A375 (cell line): Measurements from ENCODE around the gene CMTM5.

DNA sequence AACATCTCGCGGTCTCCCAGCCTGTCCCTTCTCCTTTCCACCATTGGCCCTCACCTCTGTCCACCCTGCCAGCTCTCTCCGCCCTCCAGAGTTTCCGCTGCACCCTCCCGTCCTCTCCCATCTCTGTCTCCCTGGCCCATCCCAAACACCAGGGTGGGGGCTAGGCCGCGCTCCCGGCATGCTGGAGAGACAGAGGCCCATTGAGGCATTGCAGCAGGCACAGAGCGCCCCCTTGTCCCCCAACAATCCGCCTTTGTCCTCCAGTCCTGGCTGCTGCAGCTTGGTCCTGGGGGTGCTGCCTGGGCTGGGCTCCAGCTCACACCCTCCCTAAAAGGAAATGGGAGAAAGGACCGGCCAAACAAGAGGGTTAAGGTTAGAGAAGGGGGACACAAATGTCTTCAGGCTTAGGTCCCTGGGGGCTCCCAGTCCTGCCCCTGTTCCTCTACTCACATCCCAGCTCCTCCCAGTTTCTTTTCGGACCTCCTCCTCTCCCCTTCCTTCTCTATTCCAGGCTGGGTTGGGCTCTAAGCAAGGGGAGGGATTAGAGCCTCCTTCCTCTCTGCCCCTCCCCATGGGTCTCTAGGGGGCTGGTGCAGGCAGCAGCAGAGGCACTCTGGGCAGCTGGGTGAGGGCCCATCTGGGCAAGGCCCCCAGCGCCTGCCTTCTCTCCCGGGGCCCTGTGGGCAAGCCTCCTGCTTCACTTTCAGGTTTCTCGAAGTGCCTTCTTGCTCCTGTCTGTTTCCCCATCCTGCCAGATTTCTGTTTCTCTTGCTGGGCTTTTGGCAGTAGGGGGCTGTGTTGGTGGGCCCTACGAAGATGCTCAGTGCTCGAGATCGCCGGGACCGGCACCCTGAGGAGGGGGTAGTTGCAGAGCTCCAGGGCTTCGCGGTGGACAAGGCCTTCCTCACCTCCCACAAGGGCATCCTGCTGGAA, at the start of gene CMTM5:
Gene CMTM5 (plus strand): TSS at position 611 of the 933 bp plus-strand sequence.
- RAMPAGE, long total RNA = no peak

GRCh38 chr14:23379741-23380534, 3.1 kb downstream of the CMTM5 start:
- RAMPAGE, long total RNA = no peak

DNA sequence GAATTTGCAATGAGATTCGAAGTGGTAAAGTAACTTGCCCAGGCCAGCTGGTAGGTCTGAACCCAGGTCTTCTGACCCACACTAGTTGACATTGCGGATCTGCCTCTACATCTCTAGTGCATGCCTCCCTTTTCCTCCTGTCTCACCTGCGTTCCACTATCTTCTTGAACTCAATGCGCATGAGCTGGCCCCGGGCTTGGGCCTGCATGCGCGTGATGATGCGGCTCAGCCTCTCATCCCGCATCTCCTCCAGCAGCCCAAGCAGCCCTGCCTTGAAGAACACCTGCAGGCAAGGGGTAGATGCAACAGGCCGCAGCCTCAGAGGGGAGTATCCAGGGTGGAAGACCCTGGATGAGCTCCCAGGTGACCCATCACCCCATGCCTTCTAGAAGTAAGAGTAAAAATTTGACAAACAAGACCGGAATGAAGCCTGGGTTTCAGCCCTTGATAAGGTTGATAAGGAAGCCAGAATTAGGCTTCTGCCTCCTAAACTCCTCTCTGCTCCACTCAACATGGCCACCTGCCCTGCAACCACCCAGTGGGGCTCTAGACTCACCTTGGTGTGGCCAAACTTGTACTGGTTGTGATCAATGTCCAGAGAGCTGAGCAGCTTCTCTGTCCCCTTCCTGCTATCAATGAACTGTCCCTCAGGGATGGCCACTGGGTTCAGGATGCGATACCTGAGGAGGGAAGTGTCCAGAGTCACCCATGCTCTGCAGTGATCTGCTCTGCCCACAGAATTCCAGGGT, 11.8 kb downstream of the MYH6 start:
- RAMPAGE, long total RNA = no peak

- RAMPAGE, long total RNA = no peak
These were observed 8.1 kb upstream of the MYH6 start for GRCh38 chr14:23416010-23416644.

DNA sequence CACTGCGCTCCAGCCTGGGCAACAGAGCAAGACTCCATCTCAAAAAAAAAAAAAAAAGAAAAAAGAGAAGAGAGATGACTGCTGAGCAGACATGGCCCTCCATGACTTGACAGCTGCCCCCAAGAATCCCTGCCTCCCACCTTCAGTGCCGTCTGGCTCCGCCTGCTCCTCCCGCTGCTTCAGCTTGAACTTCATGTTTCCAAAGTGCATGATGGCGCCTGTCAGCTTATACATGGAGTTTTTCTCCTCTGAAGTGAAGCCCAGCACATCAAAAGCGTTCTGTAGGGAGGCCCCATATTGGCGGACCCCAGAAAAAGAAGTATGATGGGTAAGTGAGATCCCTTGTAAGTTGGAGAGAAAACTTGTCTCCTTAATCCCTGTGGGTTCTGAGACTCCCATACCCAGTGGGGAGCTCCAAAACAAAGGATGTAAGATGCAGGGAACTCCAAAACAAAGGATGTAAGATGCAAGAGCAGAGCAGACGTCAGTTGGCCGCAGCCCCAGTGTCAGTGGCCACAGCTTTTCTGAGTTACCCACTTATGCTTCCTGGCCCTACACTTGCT, 5.7 kb downstream of the MYH7 start:
- RAMPAGE, long total RNA = no peak

DNA sequence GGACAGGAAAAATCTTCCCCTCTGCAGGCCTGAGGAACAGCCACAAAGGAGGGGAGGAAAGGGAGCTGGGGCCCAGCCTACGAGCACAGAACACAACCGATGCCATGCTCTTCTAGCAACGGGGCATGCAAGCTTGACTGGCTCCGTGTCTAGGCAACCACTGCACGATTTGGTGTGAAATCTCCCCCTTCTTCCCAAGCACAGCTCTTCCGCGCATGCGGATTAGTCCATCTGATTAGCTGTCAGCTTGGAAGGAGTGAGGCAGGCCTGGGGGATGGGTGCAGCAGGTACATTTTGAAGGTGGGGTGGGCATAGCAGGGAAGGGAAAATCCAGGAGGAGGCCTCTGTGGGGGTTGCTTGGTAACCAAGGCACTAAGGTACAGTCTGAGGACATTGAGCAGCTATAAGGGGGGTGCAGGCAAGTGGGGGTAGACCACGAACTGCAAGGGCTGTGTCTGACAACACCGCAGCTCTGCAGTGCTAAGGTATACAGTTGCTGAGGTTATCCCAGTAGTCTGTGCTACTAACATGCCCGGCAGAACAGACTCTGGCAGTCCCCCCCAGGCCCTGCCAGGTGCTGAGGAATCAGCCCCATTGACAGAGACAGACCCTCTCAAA, 1.4 kb upstream of the MYH7 start:
- RAMPAGE, long total RNA = no peak

- RAMPAGE, long total RNA = no peak
These were observed 38.7 kb downstream of the ZFHX2 start for GRCh38 chr14:23512779-23513380.

- RAMPAGE, long total RNA = no peak
These were observed 3.5 kb downstream of the ZFHX2 start for GRCh38 chr14:23547897-23548698.

GRCh38 chr14:23584145-23584648, 5.6 kb upstream of the JPH4 start:
- RAMPAGE, long total RNA = no peak

GRCh38 chr14:23612677-23613032, 23.5 kb upstream of the DHRS2 start:
- RAMPAGE, long total RNA = no peak

- RAMPAGE, long total RNA = no peak
These were observed 5.7 kb downstream of the DHRS2 start for GRCh38 chr14:23641904-23642319.

DNA sequence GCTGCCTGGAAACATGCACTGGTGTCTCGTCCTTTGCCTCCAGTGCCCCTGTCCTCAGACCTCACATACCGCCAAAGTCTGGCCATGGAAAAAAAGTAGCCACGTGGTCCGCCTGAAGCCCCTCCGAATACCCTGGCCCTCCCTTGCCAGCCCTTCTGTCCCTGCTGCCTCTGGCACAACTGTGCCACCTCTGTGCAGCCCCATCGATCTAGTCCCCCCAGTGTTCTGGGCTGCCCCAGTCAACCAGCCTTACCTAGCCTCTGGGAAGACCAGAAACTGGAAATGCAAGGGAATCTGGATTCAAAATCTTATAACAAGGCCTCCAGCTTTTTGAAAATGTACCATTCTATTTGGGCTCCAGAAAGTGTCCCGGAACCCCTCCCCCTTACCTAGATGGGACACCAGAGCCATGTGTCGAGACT, 391 bp downstream of the DHRS4L2 start:
- RAMPAGE, long total RNA = no peak

- RAMPAGE, long total RNA = no peak
These were observed 1.5 kb downstream of the DHRS4L2 start for GRCh38 chr14:23990073-23990747.

GRCh38 chr14:24138729-24139264, 2.6 kb downstream of the EMC9 start:
- RAMPAGE, long total RNA = no peak

DNA sequence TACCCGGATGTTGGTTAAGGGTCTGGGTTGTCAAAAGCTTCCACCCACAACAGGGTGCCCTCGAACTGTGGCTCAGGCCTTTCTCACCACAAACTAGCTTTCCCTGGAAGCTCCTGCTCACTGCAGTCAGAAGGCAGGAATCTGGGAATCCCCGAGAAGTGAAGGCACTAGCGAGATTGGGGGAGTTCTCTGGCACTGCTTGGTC, 252 bp downstream of the PSME2 start:
- RAMPAGE, long total RNA = no peak

DNA sequence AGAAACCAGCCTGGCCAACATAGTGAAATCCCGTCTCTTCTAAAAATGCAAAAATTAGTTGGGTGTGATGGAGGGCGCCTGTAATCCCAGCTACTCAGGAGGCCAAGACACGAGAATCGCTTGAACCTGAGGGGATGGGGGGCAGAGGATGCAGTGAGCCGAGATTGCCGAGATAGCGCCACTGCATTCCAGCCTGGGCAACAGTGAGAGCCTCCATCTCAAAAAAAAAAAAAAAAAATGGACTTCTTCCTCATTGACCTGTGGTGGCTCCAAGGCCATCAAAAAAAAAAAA, 999 bp upstream of the REC8 start:
- RAMPAGE, long total RNA = no peak

- RAMPAGE, long total RNA = no peak
These were observed 7.4 kb downstream of the IPO4 start for GRCh38 chr14:24181071-24181851.

DNA sequence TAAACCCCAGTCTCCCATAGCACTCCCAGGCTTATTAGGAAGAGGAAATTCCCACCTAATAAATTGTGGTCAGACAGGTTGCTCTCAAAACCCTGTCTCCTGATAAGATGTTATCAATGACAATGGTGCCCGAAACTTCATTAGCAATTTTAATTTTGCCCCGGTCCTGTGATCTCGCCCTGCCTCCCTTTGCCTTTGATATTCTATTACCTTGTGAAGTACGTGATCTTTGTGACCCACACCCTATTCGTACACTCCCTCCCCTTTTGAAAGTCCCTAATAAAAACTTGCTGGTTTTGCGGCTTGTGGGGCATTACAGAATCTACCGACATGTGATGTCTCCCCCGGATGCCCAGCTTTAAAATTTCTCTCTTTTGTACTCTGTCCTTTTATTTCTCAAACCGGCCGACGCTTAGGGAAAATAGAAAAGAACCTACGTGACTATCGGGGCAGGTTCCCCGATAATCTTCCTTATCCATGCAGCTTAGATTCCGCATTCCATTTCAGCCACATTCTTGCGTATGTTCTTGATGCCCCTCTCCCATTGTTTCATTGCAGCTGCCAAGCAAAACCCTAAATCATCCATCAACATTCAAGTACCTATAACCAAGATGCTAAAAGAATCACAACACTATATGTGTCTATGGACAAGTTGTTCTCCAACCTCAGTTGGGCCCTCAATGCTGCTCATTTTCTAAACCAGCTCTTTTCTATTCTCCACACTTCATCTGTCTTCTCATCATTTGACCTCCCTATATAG, 2.7 kb upstream of the TSSK4 start:
- RAMPAGE, long total RNA = no peak

- RAMPAGE, long total RNA = no peak
These were observed 3.0 kb downstream of the GMPR2 start for GRCh38 chr14:24235554-24236321.

DNA sequence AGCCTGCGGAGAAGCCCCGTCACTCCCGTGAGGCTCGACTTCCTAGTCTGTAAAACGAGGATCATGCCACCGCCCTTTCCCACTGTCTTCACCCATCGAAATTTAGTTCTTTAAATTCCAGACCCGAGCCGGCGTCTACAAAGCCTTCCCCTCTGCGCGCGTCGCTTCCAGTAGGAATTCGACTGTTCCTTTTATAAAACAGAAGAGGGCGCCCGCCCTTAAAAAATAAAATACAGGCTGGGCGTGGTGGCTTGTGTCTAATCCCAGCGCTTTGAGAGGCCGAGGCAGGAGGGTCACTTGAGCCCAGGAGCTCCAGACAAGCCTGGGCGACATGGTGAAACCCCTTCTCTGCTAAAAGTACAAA, 420 bp upstream of the TINF2 start:
- RAMPAGE, long total RNA = no peak